HTR-8/SVneo (cell line): ENCODE measurements around the genes PNMA6F, PDZD4 and ARHGAP4.

DNA sequence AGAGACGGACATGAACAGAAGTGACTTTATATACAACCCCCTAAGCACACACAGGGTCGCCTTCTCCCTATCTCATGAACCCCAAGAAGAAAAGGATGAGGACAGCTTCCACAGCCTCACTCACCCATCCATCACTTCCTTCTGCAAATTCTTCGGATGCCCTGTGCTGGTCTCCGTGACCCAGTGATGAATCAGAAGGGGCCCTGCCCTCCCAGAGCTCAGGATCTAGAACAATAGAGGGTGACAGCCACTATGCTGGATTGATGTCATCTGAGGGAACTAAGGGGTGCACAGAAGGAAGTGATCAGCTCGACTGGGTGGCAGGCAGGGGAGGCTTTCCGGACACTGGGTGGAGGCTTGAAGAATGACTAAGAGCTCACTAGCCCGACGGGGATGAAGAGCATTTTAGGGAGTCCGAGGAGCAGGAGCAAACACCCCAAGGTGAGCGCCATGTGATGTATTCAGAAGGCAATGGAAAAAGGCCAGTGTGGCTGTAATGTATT is 1.4 kb upstream of the ZNF185 start:
- RRBS = no CpG with 5 or more reads among the region's 10 CpGs

GRCh38 chrX:153245193-153245518 is 20.8 kb upstream of the PWWP4 start:
- RRBS = no CpG with 5 or more reads among the region's 3 CpGs

GRCh38 chrX:153321689-153322098 is at the start of gene PNMA6F:
TSS of gene PNMA6F (minus strand) at chrX:153321767.
- RRBS = no CpG with 5 or more reads among the region's 8 CpGs

DNA sequence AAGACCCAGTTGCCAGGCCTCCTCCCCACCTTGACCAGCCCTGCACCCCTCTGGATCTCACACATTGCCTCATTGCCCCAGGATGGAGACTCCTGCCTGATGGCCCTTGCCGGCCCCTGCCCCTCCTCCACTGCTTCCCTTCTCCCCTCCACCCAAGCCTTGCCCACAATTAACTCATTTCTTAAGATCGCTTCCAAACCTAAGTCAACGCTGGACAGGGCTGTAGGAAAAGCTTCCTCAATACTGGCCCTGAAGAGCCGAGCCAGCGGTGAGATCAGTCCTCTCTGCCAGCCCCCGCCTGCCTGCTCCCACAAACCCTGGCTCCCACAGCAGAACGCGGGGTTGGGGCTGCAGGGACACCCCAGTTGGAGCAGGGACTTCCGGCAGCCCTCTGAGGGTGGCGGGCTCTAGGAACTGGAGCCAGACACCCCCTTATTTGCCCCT is 7.5 kb upstream of the HAUS7 start:
- RRBS = no CpG with 5 or more reads among the region's 10 CpGs

- RRBS = no CpG with 5 or more reads among the region's 9 CpGs
Observed at GRCh38 chrX:153592912-153593380, 6.0 kb downstream of the CCNQ start.

DNA sequence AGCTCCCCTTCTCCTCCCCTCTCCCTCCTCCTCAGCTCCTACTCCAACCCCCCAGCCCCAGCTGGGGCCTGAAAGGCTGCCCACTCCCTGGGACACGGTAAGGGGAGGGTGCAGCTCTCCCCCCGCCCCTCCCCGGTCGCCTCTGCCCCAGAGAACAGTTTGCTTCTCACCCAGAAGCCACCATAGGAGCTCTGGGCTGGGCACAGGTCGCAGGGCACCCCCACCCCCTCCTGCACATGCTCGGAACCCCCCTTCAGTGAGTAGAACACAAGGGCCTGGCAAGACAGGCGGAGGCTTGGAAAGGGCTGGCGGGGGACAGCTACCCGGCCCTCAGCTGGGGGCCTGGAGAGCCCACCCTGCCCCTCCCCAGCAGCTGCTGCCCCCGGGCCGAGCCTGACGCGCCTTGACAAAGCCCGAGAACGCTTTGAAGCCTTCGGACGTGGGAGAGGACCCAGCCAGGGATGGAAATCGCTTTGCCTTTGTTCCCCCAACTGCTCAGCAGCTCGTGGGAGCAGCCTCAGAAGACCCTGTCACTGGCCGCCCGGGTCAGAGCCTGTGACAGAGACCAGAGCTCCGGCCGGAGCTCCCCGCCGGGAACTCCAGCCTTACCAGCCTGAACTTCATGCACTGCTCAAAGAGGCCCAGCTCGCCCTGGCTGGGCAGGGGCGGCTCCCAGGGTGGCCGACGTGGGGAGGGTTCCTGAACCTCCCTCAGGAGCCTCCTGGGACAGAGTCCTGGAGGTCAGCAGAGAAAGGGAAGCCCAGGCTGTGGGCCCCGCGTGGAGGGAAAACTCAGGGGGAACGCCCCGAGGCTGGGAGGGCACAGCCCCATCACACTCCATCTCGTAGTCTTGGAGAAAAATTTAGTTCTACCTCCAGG is 2.7 kb upstream of the SLC6A8 start:
- RRBS = 89% methylated on average over 2 of the region's 34 CpGs

DNA sequence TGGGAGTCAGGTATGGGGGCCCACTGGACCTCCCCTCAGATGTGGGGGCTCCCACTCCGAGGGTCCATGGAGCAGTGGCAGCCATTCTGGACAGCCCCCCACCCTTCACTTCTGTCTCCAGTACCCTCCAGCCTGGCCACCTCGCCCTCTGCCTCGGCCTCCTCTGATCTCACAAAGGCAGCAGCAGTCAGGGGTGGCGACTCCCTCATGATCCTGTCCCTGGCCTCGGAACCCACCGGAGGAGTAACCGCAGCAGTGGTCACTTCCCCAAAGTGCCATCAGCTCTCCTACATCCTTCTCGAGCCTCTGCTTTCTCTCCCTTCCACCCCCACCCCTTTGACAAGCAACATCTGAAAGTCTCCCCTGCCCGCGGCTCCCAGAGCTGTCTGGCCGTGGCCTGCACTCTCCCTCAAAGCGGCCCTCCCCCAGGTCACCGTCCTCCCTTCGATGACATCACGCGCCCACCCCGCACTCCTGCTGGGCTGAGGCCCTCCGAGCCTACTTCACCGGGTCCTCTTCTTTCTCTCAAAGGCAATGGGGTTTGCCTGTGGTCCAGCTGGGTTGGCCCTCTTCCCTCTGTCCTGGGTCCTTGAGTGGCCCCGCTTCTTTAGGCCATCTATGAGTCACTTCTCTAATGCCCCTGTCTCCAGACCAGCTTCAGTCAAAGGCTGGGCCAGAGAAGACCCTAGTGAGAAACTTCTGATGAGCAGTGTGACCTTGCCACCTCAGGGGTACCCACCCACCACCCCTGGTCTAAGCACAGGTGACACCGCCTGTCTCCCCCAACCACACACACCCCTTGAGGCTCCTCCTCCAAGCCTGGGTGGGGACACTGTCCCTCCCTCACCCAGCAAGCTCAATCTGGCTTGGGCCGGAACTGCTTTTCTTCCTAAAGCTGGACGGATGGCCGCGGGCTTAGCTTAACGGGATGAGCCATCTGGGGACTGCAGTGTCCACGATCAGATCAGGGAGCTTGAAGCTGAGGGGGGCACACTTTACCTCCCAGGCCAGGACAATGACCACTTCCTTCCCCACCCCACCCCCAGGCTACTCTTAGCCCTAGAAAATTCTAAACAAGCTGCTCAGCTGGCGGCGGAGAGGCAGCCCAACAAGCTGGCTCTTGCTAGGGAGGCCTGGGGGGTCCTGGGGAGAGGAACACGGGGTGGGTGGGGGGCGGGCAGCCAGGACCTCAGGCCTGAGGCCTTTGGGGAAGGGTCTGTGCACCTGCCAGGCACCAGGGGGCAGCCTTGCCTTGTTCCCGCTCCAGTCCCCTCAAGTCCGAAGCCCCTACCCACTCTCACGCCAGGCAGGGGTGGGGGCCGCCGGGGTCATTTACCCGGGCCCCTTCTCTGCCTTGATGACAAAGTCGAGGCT is 1.2 kb upstream of the SLC6A8 start:
- RRBS = 33% methylated on average over 2 of the region's 38 CpGs

DNA sequence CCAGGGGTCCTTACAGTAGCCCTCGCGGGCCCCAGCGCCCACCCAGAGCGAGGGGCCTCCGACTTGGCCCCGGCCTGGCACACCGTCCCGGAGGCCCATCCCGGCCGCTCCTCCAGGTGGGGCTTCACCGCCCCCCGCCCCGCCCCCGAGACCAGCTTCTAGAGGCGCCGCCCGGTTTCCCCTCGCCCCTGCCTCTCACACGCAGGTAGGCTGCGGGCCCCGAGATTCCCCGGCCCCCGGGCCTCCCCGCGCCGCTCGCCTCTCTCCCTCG is 250 bp downstream of the BCAP31 start:
- RRBS = 4% methylated on average over 20 of the region's 28 CpGs

GRCh38 chrX:153740535-153740974 is 15.9 kb downstream of the ABCD1 start:
- RRBS = no CpG with 5 or more reads among the region's 10 CpGs

- RRBS = 40% methylated on average over 22 of the region's 49 CpGs
Observed at GRCh38 chrX:153828567-153829301, 1.6 kb downstream of the PDZD4 start.

GRCh38 chrX:153829777-153830559 is at the start of gene PDZD4:
TSS of gene PDZD4 (minus strand) at chrX:153830544.
- RRBS = 5% methylated on average over 30 of the region's 86 CpGs

DNA sequence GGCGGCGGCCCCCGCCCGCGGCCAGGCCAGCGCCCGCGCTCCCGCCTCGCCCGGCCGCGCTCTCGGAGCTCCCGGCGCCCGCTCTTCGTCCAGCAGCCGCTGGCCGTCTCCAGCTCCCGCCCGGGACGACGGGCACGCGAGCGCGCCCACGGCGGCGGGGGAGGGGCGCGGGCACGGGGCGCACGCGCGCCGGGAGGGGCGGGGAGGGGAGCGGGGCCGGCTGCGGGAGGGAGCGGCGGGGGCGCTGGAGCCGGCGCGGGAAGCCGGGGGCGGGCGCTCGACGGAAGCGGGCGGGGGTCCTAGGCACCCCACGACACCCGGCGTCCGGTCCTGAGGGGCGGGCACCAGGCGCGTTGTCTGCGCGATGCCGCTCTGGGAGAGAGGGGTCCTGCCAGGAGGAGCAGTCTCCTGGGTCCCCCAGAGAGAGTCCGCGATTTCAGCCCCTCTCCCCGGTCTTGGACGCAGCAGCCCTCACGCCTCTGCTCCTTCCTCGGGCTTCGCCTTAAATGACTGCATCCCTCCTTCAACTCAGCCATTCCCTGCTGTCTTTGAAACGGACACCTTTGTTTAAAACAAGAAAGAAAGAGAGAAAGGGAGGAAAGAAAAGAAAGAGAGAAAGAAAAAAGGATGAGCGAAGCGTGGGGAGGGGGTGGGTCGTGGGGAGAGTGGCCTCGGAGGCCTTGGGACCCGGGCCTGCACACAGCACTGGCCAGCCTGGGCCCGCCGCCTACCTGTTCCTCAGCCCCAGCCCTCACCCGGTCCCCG is 615 bp upstream of the PDZD4 start:
- RRBS = 15% methylated on average over 47 of the region's 83 CpGs

- RRBS = no CpG with 5 or more reads among the region's 20 CpGs
Observed at GRCh38 chrX:153882609-153883732, 3.0 kb downstream of the L1CAM start.

DNA sequence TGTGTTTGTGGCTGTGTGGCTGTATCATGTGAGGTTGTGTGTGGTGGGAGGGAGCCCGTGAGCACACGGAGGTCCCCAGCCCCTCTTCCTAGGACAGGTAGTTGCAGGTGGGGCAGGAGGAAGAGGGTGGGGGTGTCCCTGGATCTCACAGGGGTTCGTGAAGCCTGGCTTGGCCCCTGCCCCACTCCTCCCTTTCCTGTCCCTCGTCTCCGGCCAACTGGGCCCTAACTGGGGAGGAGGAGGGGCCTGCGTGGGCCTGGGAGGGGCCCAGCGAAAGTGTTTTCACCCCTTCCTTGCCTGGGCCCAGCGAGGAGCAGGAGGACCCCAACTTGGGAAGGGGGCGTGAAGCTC is 470 bp upstream of the AVPR2 start:
- RRBS = no CpG with 5 or more reads among the region's 9 CpGs

- RRBS = no CpG with 5 or more reads among the region's 55 CpGs
Observed at GRCh38 chrX:153910089-153910971, 5.9 kb downstream of the AVPR2 start.

- RRBS = 90% methylated on average over 17 of the region's 55 CpGs
Observed at GRCh38 chrX:153925986-153926736, at the start of gene ARHGAP4. TSS of gene ARHGAP4 (minus strand) at chrX:153926264.

GRCh38 chrX:153927799-153928890 is 2.1 kb upstream of the ARHGAP4 start:
- RRBS = 2% methylated on average over 57 of the region's 82 CpGs

DNA sequence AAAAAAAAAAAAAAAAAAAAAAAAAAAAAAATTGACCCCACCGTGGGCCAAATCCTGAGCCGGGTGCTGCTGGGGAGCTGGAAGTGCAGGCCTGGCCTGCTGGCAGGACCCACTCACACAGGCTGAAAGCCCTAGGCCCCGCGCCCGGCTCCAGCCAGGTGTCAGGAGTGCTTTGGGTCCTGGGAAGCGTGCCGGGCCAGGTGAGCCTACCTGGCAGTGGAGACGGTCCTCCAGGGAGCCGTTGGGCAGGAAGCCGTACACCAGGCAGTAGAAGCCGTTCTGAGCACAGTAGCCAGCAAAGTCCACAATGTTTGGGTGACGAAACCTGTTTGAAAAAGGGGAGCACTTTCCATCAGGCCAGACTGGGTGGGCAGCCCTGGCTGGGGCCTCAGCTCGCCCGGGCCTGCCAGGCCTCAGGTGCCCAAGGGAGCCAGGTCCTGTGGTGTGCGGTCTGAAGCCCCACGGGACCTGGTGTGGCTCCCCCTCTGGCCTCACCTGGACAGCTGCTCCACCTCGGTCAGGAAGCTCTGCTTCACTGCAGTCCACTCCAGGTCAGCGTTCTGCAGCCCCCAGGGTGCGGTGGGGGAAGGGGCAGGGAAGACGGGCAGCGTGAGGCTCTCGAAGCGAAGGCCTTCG is 1.8 kb downstream of the IRAK1 start:
- RRBS = 95% methylated on average over 7 of the region's 24 CpGs

DNA sequence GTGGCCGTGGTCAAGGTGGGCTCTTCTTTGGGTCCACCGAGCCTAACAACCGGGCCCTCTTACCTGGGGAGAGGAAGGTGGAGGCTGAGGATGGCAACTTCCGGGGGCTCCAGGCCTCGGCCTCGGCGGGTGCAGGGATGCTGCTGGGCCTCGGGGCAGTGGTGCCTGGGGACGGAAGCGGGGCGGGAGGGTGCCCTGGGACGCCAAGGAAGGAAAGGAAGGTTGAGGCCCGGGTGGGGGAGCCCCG is 645 bp downstream of the IRAK1 start:
- RRBS = 0% methylated on average over 4 of the region's 14 CpGs

GRCh38 chrX:154040096-154040712 is 20.5 kb upstream of the IRAK1 start:
- RRBS = no CpG with 5 or more reads among the region's 9 CpGs